ENCODE measurements around the gene MBL2.

- PRO-cap: no peak
Measured at GRCh38 chr10:49114554-49115352, 569 bp downstream of the VSTM4 start.

DNA sequence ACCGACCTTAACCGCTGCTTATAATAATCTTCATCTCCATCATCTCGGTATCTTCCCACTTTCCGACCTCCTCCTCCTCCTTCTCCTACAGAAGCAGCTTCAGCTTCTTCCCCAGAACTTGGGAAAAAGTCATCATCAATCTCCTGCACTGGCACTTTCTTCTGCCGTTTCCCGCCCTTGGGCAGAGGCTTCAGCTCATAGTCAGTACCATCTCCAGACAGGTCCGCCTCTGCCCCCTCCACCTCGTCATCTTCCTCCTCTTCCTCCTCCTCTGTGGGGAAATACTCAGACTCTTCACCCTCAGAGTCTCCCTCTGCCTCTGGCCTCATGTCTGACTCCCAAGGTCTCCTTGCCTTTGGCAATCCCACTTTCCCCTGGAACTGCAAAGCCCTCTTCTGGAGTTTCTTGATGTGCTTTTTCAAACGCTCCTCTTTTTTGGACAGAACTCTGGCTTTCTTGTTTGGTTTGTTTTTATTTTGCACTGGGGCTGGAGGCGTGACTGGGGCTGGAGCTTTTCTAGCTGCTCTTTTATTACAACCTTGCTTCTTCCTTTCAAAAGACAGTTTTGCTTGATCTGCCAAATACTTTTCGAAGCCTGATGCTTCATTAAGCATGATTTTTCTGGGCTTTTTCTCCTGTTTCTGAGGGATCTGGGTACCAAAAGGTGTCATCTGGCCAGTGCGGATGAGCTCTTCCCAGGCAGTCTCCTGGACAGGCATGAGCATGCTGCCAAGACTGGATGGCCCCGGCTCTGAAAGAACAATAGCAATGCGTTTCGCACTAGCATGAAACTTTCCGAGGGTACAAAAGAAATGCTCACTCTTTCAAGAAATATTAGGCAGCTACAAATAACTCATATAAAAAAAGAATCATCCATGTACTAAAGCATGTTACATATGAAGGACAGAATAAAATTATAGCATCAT, 14.6 kb downstream of the ERCC6 start:
- PRO-cap: no peak

- PRO-cap: no peak
Measured at GRCh38 chr10:49703118-49703359, 23.6 kb downstream of the C10orf53 start.

DNA sequence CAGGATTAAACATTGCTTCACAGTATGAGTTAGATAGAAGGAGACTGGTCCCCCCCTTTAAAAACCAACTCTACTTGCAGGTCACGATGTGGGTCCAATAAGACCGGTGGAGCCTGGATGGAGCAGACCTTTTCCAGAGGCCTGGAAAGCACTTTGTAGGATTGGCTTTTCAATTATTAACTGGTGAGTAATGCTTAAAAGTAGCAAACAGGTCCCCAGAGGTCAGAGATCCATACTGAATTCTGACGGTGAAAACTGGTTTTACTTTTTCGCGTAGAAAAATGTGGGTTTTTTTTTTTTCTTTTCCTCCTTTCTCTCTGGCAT, 74.9 kb upstream of the OGDHL start:
- PRO-cap: no peak

- PRO-cap: no peak
Measured at GRCh38 chr10:49940881-49941281, 946 bp downstream of the PARG start.

DNA sequence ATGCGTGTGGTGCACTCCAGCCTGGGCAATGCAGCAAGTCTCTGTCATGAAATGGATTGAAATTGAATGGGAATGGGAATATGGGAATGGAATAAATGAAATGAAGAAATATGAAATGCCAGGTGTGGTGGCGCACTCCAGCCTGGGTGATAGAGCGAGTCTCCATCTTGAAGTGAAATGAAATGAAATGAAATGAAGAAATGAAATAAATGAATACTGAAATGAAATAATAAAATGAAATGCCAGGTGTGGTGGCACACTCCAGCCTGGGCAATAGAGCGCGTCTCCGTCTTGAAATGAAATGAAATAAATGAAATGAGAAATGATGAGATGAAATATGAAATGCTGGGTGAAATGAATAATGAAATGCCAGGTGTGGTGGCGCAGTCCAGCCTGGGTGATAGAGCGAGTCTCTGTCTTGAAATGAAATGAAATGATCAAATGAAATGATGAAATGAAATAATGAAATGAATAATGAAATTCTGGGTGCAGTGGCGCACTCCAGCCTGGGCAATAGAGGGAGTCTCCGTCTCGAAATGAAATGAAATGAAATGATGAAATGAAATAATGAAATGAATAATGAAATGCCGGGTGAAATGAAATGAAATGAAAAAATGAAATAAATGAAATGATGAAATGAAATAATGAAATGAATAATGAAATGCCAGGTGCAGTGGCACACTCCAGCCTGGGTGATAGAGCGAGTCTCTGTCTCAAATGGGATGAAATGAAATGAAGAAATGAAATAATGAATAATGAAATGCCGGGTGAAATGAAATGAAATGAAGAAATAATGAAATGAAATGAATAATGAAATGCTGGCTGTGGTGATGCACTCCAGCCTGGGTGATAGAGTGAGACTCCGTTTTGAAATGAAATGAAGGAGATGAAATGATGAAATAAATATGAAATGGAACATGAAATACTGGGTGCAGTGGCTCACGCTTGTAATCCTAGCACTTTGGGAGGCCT, 22.4 kb downstream of the TIMM23B start:
- PRO-cap: no peak

GRCh38 chr10:50326083-50326827, 74.9 kb upstream of the ASAH2 start:
- PRO-cap: no peak

DNA sequence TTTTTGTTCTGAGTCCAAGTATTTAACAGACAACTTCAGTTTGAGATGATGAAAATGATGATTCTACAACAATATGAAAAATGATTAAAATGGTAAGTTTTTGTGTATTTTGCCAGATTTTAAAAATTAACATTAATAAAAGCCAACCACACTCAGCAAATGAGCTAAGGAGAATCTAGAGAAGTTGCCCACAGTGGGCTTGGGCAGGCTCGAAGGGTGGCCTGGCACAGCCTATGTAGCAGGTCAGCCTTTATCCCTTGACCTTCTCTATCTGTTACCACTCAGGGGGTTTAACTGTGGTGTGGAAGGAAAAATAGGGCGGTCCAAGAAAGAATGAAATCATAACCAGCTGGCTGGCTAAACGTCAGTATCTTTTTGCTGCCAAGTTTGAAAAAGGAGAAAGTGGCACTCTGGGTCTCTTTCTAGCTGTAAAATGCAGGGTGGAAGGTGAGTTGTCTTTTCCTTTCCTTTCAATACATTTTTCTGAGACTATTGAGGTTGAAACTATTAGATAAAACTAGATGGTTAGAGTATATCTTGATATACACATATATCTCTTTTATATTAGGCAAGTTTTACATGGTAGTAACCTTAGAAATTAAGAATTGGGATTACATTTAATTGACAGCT, 130.3 kb upstream of the ASAH2 start:
- PRO-cap: no peak

- PRO-cap: no peak
Measured at GRCh38 chr10:50385576-50386284, 134.4 kb upstream of the ASAH2 start.

DNA sequence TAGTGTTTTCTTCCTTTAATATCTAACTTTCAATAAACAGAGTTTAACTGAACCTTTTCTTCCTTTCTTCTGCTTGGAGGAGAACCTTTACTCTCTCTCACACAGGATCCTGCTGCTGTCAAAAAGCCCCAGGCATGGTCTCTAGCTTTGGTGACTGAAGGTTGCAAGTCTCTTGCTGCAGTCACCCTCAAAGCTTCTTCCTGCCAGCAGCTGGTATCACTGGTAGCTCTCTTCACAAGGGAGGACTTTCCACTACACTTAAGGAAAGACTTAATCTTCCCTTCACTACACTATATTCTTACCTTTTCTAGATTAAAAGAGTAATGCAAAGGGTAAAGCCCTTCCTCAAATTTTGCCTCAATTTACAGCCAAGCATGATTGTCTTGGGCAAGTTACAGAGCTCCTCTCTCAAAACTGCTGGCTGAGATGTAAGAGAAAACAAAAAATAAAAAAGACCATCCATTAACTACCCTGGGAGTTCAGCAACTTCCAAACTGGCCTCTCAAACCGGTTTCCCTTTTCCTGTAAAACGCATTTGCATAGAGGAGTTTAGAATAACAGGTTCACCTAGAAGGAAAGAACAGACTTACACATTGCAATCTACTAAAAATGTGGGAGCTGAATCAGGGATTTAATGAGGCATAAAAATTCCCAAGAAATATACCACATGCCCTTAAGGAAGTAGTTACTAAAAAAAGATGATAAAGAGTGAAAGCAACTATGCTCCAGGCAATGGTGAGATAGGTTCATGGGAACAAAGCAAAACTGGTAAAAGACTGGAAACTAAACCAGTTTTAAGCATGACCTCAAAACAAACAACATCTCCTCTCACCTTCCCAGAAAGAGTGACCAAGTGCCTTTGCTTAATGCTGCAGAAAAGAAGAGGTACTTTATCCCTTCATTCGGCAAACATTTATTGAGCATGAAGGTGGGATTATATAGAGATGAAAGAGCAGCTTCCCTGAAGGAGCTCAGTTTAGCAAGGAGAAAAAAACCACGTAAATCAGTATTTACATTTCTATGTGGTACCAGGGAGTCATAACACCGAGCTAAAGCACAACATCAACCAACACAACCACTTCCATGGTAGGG, 153.0 kb downstream of the SGMS1 start:
- PRO-cap: no peak

DNA sequence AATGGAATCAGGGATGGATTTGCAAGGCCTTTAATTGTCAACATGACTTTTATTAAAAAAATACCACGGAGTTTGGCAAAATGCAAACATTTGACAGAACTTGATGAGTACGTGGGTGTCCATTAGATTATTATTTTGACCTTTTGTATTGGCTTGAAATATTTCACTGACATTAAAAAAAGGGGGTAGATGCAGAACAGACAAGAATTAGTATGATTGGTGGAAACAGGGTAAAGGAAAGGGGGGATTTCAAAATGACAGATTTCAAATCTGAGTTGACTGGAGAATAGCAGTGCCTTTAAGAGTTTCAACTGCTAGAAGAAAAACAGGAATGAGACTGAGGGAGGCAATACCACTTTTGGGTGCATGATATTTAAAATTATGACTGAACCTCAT, 33.8 kb downstream of the ASAH2B start:
- PRO-cap: unidirectional peak, minus-strand start at position 208 of the sequence

DNA sequence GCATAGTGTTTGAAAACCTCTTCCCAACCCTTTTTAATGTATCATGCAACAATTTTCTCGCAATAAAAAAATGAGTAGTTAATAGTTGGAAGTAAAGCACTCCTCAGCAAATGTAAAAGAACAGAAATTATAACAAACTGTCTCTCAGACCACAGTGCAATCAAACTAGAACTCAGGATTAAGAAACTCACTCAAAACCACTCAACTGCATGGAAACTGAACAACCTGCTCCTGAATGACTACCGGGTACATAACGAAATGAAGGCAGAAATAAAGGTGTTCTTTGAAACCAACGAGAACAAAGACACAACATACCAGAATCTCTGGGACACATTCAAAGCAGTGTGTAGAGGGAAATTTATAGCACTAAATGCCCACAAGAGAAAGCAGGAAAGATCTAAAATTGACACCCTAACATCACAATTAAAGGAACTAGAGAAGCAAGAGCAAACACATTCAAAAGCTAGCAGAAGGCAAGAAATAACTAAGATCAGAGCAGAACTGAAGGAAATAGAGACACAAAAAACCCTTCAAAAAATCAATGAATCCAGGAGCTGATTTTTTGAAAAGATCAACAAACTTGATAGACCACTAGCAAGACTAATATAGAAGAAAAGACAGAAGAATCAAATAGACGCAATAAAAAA, 135.8 kb downstream of the PRKG1 start:
- PRO-cap: no peak

DNA sequence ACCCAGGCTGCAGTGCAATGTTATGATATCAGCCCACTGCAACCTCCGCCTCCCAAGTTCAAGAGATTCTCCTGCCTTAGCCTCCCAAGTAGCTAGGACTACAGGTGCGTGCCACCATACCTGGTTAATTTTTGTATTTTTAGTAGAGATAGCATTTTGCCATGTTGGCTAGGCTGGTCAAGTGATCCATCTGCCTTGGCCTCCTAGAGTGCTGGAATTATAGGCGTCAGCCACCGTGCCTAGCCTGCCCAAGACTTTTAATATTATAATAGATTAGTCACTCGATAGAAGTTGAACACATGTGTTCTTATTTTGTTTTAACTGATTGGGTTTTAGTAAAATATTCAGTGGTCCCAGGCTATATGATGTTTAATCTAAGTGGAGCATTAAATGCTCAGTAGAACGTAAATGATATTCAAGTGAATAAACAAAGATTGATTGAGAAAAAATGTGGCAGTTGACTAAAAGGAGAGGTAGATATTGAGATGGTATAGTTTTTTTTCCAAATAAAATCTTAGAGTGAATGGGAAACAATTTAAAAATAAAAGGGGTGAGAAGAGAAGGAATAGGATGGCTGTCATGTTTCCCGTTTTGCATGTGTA, 101.0 kb downstream of the CSTF2T start:
- PRO-cap: no peak

GRCh38 chr10:51700164-51700416, 695 bp upstream of the CSTF2T start:
- PRO-cap: unidirectional peak, minus-strand start at chr10:51700222

GRCh38 chr10:52232501-52233183, 81.4 kb upstream of the DKK1 start:
- PRO-cap: no peak

GRCh38 chr10:52759135-52759722, 13.4 kb downstream of the MBL2 start:
- PRO-cap: no peak

DNA sequence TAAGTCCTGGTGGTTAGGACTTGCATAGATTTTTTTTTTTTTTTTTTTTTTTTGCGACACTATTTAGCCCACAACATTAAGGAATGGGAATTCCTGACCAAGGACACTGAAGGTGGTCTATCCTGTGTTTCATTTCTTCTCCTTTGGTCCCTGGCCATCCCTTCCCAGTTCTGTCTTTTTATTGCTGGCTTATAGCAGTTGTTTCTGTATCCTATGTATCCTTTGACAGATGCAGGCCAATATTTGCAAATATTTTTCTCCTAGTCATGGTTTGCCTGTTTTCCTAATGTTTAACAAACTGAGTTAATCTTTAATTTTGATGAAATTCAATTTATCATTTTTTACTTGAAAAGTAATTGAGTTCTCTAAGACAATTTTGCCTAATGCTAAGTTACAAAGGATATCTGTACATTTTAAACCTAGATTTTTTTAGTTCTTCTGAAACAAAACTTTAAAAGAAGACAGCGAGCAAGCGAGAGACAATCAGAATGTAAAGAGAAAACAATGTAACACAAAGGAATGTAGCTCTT, 9.4 kb downstream of the MBL2 start:
- PRO-cap: no peak

- PRO-cap: no peak
Measured at GRCh38 chr10:52772613-52772994, at the start of gene MBL2. MBL2 (minus strand) TSS chr10:52772784.

GRCh38 chr10:52775217-52775628, 2.6 kb upstream of the MBL2 start:
- PRO-cap: no peak

- PRO-cap: no peak
Measured at GRCh38 chr10:52965123-52965588, 192.6 kb upstream of the MBL2 start.

All from paraaortic lymph node (tissue), 1 donor.